NALM6 (cell line): ENCODE measurements around a stretch of chr7.

DNA sequence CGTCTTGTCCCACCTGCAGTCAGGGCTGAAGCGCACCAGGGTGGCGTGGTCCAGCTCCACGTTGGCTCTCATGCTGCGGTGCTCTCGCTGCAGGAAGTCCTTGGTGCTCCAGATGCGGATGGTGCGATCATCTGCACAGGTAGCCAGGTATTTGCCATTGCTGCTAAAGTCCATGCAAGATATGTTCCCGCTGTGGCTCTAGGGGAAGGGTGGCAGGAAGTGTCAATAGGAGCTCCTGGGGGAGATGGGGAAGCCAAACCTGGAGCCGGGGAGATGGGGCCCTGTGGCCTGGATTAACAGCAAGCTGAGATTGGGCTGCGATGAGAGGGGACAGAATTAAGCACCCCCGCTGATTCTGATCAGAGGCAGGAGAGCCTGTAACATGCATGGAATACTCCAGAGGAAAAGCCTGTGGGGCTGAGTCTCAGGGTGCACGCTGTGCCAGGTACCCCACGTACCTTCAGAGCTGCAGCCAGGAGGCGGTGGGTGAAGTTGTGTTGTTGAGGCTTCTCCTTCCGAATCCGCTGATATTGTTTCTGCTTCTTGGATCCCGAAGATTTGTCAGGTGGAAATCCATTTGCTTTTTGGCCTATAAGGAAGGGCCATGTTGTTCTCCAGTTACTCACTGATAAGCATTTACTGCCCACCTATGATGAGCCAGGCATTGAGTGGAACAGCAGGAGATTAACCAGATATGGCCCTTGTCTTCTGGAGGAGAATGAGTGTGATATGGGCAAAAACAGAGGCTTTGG, 4.3 kb downstream of the TBL2 start:
- PRO-cap: no peak

GRCh38 chr7:73707106-73707683, 12.3 kb downstream of the STX1A start:
- PRO-cap: no peak

- PRO-cap: no peak
Observed at GRCh38 chr7:73717984-73718427, 1.5 kb downstream of the STX1A start.

DNA sequence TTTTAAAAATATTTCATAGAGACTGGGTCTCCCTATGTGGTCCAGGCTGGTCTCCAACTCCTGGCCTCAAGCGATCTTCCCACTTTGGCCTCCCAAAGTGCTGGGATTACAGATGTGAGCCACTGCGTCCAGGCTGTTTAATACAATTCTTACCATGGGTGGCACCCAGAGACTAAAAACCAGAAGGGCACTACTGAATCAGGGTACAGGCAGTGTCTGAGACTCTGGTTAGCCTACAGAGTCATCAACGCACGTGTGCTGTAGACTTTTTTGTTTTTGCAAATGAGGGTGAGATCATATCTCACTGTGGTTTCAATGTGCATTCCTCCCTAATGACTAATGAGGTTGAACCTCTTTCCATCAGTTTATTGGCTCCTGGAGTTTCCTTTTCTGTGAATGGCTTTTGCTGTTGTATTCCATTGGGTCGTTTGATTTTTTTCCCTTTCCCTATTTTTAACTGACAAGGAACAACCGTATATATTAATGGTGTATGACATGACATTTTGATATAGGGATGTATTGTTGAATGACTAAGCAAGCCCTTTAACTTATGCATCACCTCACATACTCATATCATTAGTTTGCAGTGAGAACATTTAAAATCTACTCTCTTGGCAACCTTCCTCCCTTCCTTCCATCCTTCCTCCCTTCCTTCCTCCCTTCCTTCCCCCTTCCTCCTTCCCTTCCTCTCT, 9.2 kb upstream of the METTL27 start:
- PRO-cap: no peak

DNA sequence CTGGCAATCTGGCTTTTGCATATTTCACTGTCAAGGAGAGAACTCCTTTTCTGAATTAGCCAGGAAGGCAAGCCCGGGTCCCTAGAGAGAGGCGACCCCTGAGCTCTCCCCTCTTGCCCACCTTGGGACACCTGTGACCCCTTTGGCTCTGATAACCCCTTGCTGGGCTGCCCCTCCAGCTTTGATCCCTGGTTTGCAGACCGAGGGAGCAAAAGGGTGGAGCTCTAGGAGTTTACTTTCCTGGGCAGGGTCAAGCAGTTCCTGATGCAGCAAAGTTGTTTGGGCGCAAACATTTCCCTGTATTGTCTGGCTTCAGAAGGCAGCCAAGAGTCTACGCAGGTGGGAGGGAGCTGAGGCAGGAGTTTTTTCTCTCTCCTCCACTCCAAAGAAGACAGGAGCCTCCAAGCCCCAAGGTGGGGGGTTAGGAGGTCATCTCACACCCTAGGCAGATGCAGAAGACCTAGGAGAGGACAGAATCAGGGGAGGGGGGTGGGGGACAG, 20.4 kb downstream of the TMEM270 start:
- PRO-cap: no peak

- PRO-cap: no peak
Observed at GRCh38 chr7:73890116-73890513, 29.2 kb downstream of the TMEM270 start.

- PRO-cap: no peak
Observed at GRCh38 chr7:73899712-73900346, 38.9 kb downstream of the TMEM270 start.

- PRO-cap: no peak
Observed at GRCh38 chr7:73984669-73985235, 43.2 kb upstream of the ELN start.

DNA sequence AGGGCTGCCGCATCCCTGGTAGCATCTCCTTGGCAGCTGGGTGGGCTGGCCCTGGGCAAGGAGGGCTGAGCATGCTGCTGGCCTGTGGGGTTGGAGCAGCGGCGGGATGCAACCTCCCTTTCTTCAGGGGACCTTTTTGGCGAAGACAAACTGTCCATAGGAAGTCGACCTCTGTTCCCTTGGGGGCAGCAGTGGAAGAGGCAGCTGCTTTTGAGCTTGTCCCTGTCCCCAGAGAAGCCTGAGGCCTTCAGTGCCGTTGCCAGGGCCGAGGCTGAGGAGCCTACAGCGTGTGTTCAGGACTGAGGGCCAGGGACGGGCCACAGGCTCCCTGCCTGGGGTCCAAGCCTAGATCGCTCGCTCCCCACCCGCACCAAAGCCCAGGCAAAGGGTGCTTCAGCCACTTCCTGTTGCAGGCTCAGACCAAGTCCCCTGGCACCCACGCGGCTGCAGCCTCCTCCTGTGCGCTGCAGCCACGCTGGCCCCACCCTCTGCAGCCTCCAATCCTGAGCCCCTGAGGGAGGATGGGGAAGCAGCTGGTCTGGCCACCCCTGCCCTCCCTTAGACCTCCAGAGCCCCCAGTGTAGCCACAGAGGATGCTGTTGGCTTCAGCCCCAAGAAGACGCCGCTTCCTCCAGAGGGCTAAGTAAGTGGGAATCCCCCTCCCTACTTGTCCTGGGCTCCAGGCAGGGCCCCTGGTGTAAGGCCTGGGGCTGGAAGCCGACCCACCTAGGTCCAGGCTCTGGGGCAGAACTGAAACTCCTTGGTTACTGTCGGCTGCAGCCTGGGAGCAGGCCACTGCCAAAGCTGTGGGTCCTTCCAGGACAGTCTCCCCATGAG, 9.3 kb downstream of the LIMK1 start:
- PRO-cap: unidirectional peak, plus-strand start at position 252 of the sequence; bidirectional peak, plus-strand start at position 589 of the sequence, minus-strand start at position 490 of the sequence

DNA sequence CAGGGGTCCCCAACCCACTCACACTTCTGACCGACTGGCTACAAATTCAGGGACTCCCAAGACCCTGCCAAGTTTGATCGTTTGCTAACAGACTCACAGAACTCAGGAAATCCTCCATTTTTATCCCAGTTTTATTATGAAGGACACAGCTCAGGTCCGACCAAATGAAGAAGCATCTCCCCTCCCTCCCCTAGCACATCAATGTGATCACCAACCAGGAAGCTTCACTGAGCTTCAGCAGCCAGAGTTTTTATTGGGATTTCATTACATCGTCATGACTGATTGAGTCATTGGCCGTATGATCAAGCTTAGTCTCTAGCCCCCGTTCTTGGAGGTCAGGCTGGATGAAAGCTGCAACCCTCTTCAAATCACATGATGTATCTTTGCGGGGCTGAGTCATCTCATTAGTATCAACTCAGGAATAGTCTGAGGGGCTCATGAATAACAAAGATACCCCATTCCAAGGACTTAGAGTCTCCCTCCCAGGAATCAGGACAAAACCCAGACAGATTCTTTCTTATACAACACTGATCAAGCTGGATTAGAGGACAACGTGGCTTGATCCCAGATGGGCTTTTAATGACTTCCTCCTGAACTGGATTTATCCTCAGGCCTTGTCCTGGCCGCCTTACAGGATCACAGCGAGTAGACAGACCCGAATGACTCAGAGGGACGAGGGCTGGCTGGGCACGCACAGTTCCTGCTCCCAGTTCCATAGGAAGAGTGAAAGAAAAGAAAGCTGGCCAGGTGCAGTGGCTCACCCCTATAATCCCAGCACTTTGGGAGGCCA, 14.4 kb downstream of the LIMK1 start:
- PRO-cap: no peak

- PRO-cap: no peak
Observed at GRCh38 chr7:74183431-74184185, 9.5 kb downstream of the EIF4H start.

- PRO-cap: no peak
Observed at GRCh38 chr7:74324757-74325477, 35.7 kb downstream of the CLIP2 start.

GRCh38 chr7:74371091-74371829, 82.1 kb downstream of the CLIP2 start:
- PRO-cap: no peak

DNA sequence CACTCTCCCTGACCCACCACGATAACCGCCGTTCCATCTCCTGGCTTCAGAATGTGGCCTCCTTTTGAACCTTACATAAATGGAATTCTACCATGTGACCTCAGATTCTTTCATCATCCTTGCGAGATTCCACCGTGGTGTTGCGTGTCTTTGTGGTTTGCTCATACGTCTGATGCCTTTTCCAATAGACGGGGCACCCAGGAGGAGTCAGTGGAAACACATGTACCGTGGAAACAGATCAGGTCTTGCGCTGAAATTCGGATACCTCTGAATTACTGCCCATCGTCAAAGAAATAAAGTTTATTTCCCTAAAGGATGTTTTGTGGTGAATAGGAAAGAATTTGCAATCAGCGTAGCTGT, 28.9 kb downstream of the GTF2IRD1 start:
- PRO-cap: no peak

DNA sequence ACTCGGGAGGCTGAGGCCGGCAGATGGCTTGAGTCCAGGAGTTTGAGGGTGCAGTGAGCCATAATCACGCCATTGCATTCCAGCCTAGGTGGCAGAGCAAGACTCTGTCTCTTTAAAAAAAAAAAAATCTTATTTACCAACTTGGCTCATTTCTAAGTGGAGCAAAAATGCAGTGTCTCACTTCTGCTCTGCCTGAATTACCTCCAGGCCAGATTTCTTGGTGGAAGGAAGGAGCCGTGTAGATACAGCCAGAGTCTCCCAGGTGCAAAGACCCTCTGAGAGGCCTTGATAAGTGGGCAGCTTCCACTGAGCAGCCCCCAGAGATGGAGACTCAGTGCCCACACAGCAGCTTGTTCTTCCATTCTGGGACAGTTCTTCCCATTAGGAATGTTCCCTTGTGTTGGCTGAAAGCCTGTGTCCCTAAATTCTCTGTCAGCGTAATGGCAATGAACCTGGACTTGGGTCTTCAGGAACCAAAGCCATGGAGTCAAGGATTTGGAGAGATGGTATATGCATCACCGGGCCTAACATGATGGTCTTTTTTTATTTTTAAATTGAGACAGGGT, 30.1 kb downstream of the GTF2IRD1 start:
- PRO-cap: no peak

- PRO-cap: no peak
Observed at GRCh38 chr7:74519382-74519911, 65.7 kb downstream of the GTF2IRD1 start.

DNA sequence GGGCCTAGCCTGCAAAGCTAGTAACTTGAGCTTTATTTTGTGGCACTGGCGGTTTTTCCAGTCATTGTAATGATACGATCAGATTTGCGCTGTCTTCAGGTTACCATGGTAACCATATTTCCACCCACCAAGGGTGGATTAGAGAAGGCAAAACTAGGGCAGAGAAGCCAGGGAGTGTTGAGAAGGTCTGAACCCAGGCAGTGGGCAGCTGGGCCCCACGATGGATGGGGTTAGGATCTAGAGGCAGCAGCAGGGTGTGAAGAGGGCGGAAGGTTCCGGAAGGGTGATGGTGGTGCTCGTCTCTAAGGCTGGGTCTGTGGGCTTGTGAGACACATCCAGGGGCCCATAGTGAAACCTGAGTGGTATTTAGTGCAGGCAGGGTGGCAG, 88.0 kb upstream of the GTF2I start:
- PRO-cap: no peak

DNA sequence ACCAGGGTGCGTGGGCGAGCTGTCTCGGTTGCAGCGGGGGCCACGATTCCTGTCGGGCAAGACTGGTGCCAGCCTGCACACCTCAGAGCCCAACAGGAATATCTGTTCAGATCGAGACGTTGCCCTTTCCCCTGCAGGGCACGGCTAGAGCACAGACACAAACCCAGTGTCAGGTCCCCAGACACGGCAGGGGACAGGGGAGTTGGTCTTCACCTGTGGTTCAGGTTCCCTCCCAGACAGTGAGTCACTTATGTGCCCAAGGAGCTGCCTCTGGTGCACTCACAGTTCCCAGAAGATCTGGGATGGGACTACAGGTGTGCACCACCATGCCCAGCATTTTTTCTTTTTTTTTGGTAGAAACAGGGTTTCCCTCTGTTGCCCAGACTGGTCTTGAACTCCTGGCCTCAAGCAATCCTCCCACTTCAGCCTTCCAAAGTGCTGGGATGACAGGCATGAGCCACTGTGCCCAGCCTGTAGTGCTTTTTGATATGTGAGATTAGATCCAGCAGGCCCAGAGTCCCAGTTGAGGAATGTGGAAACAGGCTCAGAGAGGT, 75.4 kb upstream of the GTF2I start:
- PRO-cap: no peak

- PRO-cap: bidirectional peak, plus-strand start at chr7:74650231, minus-strand start at chr7:74650126; bidirectional peak, plus-strand start at chr7:74650603, minus-strand start at chr7:74650270
Observed at GRCh38 chr7:74649816-74650436, 7.6 kb upstream of the GTF2I start.

DNA sequence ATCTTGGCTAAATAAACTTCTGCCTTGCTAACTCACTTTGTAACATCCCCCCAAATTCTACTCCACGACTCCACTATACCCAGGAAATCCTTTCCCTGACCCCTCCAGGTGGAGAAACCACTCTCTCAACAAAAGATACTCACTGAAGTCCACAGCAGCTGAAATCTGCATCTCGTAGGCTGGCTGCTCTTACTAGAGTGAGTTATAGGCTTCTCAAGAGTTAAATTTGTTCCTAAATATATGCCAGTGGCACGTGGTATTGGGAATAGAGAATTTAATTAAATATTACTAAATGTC, 1.6 kb upstream of the GTF2I start:
- PRO-cap: no peak